Non-pigmented ciliary epithelial cell (primary cell): ENCODE measurements around the genes ANO2 and TAPBPL.

- RRBS: no CpG with 5 or more reads among the region's 36 CpGs
These were observed 802 bp upstream of the NTF3 start for GRCh38 chr12:5431047-5431565.

DNA sequence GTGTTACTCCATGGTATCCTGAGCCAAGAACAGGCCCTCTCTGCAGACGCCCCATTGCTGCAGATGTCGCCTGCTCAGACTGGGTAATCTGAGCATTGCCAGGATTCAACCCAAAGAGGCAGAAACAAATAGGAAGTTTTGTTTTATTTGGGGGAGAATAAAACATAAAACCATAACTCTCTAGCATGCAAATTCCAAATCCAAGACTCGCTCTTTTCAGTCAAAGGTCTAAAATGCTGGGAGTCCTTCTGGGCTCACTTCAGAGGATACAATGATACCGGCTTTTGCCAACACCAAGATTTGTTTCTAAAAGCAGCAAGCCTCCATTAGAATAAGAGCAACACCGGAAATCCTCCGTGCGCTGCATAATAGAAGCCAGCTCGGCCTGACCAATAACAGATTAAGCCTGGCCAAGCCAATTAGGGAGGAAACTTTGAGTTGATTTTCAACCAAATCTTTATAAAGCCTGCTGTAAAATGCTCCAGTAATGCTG lies 149.9 kb downstream of the NTF3 start:
- RRBS: 38% methylated on average over 1 of the region's 8 CpGs

DNA sequence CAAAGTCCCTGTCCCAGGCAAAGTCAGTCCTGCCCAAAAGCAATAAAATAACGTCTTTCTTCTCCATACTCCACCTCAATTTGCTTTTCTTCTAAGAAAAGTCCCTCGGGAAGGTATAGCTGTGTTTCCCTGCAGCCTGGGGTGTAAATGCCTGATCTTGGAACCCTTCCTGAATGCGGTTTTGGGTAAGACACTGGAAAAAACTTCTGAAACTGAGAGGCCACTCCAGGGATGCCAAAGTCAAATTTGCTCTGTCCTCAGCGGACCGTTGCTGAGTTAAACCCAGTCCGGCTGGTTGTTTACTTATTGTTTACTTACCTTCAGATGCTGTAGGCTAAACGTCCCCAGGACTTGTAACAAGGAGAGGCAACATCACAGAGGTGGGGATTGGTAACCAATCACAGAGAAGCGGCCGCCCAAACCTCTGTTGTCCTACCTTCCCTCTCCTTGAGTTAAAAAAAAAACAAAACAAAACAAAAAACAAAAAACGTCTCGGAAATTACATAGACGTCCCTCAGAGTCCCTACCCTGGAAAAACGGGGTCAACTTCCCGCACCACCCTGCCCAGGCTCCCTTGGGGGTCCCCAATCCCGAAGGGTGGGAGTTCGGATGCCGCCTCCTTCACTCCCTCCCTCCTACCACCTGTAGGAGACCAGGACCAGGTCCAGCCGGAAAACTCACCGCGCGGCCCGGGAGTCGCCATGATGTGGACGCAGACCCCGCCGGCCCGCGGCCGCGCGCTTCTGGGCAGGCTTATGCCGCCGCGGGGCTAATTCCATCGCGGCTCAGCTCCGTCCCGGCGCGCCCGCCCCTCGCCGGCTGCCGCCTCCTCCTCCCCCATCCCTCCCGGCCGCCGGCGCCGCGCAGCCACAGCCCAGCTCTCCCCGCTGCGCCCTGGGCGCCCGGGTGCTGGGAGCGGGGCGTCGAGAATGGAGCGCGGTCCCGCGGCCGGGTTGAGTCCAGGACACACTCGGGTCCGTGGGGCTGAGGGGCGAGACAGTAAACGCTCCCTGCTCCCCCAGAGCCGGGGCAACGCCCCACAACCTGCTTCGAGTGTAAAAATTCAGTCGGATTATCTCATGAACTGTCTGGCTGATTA lies at the start of gene ANO2:
ANO2 (minus strand) TSS at position 745 of the 1,099 bp plus-strand sequence.
- RRBS: 2% methylated on average over 34 of the region's 70 CpGs

GRCh38 chr12:6084104-6085072 lies 40.1 kb downstream of the VWF start:
- RRBS: no CpG with 5 or more reads among the region's 8 CpGs

DNA sequence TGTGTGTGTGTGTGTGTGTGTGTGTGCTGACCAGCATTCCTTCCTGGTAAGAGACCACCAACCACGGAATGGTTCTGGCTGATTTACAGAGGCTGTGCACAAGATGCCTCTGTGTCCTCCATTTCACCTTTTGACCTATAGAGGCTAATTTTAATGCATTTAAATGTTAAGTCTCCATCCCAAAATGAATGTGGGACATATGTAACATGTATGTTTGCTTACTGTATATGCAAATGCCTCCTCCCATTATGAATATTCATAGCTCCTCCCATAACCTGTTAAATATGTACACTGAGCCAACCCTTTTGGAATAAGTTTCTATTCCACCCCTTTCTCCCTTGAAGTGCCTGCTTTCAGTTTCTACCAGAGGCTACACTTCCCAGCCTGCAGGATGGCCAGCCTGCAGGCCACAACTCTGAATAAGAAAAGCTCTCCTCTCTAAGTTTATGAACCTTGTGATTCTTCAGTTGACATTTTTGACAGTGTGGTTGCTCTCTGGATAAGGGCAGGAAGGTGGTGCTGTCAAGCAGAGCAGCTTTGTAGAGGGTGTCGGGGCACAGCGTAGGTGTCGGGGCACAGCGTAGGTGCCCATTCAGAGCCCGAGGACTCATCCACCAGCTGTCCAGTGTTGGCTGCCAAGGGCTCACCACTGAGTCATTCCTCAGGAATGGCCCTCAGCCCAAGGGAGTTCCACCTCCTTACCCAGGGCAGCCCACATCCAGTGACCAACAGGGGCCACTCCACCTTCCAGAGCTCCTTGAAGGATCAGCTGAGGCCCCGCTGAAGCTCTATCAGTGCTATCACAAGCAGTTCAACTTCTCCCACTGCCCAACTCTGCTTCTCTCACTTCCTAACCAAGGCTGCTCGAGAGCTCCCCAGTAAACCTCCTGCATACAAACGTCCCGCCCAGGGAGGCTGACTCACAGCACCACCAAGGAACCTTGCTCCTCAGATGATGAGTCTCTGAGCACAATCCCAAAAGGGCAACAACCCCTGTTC lies 31.5 kb downstream of the VWF start:
- RRBS: no CpG with 5 or more reads among the region's 10 CpGs

GRCh38 chr12:6135040-6135304 lies 10.5 kb upstream of the VWF start:
- RRBS: no CpG with 5 or more reads among the region's 1 CpG

DNA sequence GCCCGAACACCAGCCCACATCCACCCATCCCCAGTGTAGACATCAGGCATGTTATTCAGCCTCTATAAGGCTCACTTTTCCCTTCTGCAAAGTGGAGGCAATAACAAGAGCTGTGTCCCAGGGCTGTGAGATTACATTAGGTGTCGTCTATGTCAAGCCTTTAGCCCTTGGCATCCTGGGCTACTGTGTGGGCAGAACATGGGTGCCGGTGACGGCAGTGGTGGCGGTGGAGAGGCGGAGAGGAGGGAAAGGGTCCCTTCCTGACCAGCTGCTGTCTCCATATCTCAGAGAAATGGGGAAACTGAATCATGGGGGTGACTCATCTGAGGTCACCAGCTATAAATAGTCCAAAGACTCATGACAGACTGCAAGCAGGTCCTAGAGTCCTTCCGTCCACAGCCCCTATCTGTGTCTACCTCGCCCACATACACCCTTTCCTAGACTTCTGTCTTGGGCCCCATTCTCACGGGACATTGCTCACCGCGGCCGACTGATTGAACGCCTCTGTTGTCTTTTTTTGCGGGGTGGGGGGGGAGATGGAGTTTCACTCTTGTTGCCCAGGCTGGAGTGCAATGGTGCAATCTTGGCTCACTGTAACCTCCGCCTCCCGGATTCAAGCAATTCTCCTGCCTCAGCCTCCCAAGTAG lies 32.4 kb upstream of the CD9 start:
- RRBS: no CpG with 5 or more reads among the region's 16 CpGs

GRCh38 chr12:6172147-6172709 lies 28.0 kb upstream of the CD9 start:
- RRBS: no CpG with 5 or more reads among the region's 16 CpGs

- RRBS: no CpG with 5 or more reads among the region's 11 CpGs
These were observed 20.0 kb downstream of the CD9 start for GRCh38 chr12:6220024-6220790.

DNA sequence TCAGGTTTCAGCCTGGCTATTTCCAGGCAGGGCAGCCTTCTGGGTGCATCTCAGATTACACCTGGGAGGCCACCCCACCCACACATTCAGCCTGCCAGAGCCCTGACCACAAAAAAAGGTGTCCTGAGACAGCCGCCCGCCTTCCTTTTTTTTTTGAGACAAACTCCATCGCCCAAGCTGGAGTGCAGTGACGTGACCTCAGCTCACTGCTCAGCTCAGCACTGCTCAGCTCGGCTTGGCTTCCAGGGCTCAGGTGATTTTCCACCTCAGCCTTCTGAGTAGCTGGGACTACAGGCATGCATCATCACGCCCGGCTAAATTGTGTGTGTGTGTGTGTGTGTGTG lies 37.6 kb upstream of the PLEKHG6 start:
- RRBS: no CpG with 5 or more reads among the region's 7 CpGs

GRCh38 chr12:6372376-6373401 lies 2.7 kb downstream of the SCNN1A start:
- RRBS: no CpG with 5 or more reads among the region's 19 CpGs

DNA sequence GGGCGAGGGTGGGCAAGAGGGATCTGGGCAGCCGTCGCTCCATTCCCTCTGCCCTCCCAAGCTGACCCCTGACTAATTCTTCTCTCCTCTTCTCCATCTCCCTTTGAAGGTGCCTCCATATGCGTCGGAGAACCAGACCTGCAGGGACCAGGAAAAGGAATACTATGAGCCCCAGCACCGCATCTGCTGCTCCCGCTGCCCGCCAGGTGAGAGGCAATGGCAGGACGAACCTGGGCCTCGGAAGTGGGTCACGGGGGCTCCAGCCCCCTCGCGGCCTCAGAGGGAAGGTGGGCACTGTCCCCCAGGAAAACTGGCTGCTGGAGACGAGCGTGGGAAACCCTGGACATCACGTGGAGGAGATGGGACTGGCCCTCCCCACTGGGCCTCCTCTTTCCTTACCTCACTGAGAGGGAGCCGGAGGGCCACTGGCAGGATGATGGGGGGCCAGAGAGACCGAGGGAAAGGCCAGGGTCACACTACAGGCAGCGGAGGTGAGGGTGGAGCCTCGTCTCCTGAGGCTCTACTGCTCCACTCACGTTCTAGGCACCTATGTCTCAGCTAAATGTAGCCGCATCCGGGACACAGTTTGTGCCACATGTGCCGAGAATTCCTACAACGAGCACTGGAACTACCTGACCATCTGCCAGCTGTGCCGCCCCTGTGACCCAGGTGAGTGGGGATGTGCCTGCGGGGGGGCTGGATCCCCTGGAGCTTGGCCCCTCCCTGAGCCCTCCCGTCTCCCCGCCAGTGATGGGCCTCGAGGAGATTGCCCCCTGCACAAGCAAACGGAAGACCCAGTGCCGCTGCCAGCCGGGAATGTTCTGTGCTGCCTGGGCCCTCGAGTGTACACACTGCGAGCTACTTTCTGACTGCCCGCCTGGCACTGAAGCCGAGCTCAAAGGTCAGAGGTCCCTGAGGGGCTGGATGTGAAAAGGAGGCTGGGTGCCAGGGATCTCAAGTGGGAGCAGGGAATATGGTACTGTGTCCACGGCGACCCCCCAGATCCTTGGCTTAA lies 824 bp downstream of the LTBR start:
- RRBS: no CpG with 5 or more reads among the region's 39 CpGs

GRCh38 chr12:6394338-6395101 lies 10.6 kb downstream of the LTBR start:
- RRBS: no CpG with 5 or more reads among the region's 14 CpGs

DNA sequence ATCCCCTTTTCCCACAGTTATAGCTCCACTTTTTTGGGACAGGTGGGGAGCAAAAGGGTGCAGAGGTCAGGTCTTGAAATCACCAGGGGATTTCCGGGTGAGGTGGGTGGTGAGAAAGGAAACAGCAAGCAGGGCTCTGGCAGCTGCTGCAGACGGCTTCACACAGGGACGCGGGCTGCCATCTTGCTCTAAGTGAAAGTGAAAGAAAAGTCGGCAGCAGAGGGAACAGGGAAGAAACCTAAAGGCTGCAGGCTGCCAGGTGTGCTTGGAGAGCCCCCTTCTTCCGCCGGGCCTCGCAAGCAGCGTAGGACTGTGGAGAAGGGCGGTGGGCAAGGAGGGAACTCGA lies at the start of gene TAPBPL:
TAPBPL (plus strand) TSS at position 151 of the 346 bp plus-strand sequence.
- RRBS: no CpG with 5 or more reads among the region's 11 CpGs

DNA sequence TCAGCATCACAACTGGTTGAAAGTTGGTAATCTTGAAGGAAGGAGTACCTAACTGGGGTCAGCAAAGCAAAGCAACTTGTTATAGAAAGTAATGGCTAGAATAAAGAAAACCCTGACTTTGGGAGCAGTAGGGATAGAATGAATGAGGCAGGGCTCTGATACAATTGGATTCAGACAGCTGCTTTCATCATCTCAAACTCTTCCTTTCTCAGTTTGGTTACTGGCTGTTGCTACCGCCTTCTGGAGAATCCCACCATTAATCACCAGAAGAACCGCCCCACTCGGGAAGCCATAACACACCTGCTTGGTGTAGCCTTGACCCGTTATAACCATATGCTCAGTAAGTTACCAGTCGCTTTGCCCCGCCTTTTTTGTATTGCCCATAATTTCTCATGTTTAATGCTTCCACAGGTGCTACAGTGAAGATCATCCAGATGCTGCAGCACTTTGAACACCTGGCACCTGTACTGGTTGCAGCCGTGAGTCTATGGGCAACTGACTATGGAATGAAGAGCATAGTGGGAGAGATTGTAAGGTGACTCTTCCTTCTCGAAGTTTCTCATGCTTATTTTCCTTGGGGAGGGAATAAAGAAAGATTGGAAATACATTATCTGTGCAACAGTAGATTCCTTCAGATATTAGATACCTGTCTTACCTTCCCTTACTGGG lies 20.1 kb upstream of the GAPDH start:
- RRBS: no CpG with 5 or more reads among the region's 8 CpGs

DNA sequence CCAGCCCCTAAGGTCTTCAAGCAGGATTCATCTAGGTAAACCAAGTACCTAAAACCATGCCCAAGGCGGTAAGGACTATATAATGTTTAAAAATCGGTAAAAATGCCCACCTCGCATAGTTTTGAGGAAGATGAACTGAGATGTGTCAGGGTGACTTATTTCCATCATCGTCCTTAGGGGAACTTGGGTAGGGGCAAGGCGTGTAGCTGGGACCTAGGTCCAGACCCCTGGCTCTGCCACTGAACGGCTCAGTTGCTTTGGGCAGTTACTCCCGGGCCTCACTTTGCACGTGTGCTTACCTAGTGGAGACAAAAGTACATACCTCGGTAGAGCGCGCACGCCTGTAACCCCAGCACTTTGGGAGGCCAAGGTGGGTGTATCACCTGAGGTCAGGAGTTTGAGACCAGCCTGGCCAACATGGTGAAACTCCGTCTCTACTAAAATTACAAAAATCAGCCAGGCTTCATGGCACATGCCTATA lies 4.6 kb downstream of the GAPDH start:
- RRBS: no CpG with 5 or more reads among the region's 13 CpGs

DNA sequence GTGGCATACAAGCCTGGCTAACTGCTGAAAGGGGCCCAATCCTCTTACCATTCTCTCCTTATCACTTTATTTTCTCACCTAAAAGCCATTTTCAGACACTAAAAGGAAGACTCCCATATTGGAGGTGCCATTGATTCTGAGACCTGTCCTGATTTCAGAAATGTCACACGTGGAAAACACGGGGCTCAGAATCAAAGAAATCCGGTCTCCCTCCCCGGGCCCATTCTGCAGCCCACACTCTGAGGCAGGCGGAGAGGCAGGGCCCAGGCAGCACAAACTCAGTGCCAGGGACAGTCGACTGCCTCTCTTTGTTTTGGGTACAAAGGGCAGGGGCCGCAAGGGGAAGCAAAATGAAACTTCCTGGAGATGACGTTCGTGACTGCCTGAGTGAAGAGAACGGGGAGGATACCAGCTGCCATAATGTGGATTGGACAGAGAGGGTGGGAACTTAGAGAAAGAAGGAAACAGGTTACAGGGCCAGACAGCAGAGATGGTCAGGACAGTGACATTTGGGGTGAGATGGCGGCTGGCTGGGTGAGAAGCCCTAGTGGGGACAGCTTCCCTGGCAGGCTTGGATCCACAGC lies 7.9 kb downstream of the GAPDH start:
- RRBS: no CpG with 5 or more reads among the region's 11 CpGs

DNA sequence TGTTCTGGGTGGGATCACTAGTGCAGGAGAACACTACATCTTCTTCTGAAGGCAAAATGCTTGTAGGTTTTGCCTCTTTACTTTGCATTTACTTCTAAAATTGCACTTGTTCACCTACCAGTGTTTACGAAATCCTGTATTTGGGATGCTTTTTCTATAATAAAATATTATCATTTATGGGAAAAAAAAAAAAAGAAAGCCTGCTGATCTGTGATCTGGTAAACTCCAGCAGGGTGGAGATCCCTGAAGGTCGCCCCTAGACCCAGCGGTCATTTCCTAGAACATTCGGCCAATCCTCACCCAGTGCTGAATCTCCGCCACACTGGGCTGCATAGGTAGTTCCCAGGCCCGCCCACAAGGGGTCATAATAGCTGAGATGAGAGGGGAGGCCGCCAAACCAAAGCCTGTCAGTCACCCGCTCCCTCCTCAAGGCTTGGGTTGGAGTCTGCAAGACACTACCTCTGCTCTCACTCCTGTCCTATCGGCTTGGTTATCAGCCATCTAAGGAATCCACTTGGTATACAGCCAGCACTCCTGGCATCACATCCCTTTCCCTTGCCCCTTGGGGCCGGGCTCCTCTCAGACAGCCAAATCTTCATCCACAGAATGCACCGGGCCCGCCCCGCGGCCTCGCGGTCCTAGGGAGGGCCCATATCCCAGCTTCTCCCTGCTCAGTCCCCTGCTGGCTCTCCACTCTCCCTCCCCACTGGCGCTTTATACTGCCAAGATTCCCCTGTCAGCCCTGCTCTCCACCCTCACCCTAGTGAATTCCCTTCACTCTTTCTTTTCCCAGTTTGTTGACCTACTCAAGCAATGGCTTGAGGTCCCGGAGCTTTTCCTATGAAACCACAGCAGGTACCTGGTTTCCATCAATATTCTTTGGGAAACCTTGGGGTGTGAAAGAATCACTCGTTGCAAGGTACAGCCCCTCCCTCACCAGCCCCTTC lies 1.7 kb downstream of the IFFO1 start:
- RRBS: 20% methylated on average over 1 of the region's 19 CpGs

- RRBS: no CpG with 5 or more reads among the region's 10 CpGs
These were observed 2.0 kb downstream of the NOP2 start for GRCh38 chr12:6565886-6566686.

DNA sequence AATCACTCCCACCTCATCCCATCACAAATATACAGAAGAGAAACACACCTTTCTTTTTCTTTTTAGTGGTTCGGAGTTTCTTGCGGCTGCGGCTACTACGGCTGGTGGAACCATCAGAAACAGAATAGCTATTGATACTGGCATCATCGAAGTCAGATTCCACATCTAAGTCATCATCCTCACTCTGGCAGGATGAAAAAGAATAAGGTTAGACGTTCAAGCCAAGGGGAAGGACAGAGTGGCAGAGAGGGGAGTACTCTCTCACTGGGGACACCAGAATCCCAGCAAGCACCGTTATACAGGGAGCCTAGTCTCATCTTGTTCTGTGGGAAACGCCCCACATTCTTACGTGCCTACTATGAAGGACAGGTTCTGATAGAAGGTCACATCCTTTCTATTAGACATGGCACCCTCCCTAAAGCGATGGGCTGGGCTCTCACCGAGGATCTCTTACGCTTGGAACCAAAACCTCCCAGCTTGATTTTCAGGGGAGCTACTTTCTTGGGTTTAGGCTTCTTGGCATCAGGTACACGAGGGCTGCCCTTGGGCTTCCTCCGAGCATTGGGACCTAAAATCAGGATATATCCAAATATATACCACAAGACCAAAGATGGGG lies 6.6 kb downstream of the CHD4 start:
- RRBS: no CpG with 5 or more reads among the region's 14 CpGs